Stomach (tissue), 7 donors: ENCODE measurements around the genes GSTM3, UBL4B and KCNA10.

GRCh38 chr1:109399079-109399768 is 1.5 kb upstream of the SORT1 start:
- PRO-cap: no peak
- RAMPAGE, long total RNA, 5 experiments: no peak in any of the 5 experiments
- RRBS: no CpG with 5 or more reads among the region's 4 CpGs

DNA sequence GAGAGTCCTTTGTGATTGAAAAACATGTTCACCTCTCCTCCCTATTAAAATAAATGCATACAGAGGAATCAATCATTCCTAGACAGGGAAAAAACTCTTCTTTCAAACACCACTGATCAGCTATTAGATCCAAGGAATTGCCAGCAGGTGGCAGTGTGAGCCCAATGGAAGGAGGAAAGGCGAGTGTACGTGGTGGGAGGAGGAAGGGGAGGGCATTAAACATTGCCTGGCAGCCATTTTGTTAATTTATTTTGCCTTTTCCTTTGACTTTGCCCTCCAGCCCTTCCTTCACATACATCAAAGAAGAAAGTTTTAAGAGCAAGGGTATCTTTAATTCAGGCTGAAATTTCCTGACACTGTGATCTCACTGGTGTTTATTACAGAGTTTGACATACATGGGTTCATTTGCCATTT is 2.1 kb upstream of the GNAI3 start:
- PRO-cap: no peak
- RAMPAGE, long total RNA, 5 experiments: no peak in any of the 5 experiments
- RRBS: no CpG with 5 or more reads among the region's 2 CpGs

GRCh38 chr1:109740922-109741245 is at the start of gene GSTM3:
Gene GSTM3, minus strand, starts transcription at chr1:109741038.
- PRO-cap: no peak
- RAMPAGE, long total RNA, 5 experiments: no peak in any of the 5 experiments
- RRBS: no CpG with 5 or more reads among the region's 1 CpG

GRCh38 chr1:109762943-109763421 is 741 bp downstream of the EPS8L3 start:
- PRO-cap: unidirectional peak, plus-strand start at chr1:109763177; unidirectional peak, plus-strand start at chr1:109763333
- RAMPAGE, long total RNA, 5 experiments: no peak in any of the 5 experiments
- RRBS: 36% methylated on average over 3 of the region's 6 CpGs

DNA sequence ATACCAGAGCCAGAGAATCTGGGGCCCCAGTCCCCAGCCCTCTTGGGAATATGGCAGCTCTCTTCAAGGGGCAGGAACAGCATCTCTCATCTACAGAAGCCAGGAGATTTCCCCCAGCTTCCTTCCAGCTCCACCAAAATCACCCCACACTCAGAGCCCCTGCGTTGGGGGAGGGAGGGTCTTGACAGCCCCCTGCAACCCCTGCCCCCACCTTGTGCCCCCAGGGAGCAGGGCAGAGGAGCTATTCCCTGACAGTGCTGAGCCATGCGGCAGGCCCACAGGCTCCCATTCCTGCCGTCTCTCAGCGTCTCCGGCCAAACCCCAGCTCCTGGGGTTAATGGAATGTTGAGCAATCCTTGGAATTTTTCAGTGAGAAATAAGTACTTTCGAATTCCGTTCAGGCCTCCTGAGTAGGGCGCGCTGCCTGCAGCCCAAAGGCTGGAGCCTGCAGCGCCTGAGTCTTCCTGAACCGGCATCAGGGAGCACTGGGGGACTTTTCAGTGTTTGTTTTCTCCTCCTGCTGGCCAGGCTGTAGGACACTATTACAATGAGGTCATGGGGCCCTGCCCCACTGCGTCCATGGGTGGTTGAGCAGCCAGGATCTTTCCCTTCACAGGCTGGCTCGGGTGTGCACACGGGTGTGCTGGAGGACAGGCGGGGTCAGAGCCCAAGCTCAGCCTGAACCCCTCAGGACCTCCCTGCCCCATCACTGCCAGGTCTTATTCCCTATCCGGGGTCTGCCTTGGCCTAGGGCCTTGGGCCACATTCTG is 33.3 kb upstream of the CSF1 start:
- PRO-cap: bidirectional peak, plus-strand start at position 407 of the sequence, minus-strand start at position 303 of the sequence; bidirectional peak, plus-strand start at position 613 of the sequence, minus-strand start at position 477 of the sequence
- RAMPAGE, long total RNA, 5 experiments: no peak in any of the 5 experiments
- RRBS: no CpG with 5 or more reads among the region's 16 CpGs

GRCh38 chr1:109983246-109983635 is 1.3 kb upstream of the AHCYL1 start:
- PRO-cap: no peak
- RAMPAGE, long total RNA, 5 experiments: no peak in any of the 5 experiments
- RRBS: no CpG with 5 or more reads among the region's 6 CpGs

GRCh38 chr1:110022198-110022973 is 12.0 kb upstream of the STRIP1 start:
- PRO-cap: no peak
- RAMPAGE, long total RNA, 5 experiments: no peak in any of the 5 experiments
- RRBS: no CpG with 5 or more reads among the region's 3 CpGs

DNA sequence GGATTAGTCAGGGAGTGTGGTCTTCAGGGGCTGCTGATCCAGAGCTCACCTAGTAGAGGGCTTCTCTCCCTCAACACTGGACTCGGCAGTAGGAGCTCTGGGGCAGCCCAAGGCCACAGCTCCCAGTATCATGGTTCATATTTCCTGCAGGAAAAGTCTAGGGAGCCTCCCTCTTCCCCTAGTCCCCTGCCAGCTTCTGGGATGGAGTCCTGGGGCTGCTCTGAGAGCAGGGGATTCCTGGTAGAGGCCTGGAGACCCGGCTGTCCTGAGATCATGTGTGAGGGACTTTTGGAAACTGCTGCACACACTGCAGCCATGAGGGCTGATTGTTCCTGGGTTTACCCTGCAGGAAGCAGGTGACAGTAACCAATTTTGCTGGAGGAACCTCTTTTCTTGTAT is 16.2 kb downstream of the STRIP1 start:
- PRO-cap: no peak
- RAMPAGE, long total RNA, 5 experiments: no peak in any of the 5 experiments
- RRBS: no CpG with 5 or more reads among the region's 2 CpGs

DNA sequence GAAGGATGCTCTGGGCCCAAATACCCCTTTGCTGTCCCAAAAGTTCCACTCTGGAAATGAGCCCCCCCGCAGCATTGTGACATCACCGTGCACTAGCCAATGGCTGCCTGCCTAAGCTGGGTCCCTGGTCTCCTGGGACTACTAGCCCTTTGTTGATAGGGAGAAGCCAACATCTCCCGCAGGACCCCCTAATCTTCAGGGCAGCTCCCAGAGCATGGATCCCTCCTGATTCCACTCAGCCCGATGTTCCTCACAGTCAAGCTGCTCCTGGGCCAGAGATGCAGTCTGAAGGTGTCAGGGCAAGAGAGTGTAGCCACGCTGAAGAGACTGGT is at the start of gene UBL4B:
TSS of gene UBL4B (plus strand) at position 152 of the 332 bp plus-strand sequence.
- PRO-cap: no peak
- RAMPAGE, long total RNA, 5 experiments: no peak in any of the 5 experiments
- RRBS: no CpG with 5 or more reads among the region's 5 CpGs

- PRO-cap: unidirectional peak, minus-strand start at chr1:110210752
- RAMPAGE, long total RNA, 5 experiments: no peak in any of the 5 experiments
- RRBS: 1% methylated on average over 14 of the region's 21 CpGs
Observed at GRCh38 chr1:110210666-110210803, 421 bp downstream of the KCNC4 start.

GRCh38 chr1:110319421-110319942 is 19.7 kb upstream of the RBM15 start:
- PRO-cap: no peak
- RAMPAGE, long total RNA, 5 experiments: no peak in any of the 5 experiments

DNA sequence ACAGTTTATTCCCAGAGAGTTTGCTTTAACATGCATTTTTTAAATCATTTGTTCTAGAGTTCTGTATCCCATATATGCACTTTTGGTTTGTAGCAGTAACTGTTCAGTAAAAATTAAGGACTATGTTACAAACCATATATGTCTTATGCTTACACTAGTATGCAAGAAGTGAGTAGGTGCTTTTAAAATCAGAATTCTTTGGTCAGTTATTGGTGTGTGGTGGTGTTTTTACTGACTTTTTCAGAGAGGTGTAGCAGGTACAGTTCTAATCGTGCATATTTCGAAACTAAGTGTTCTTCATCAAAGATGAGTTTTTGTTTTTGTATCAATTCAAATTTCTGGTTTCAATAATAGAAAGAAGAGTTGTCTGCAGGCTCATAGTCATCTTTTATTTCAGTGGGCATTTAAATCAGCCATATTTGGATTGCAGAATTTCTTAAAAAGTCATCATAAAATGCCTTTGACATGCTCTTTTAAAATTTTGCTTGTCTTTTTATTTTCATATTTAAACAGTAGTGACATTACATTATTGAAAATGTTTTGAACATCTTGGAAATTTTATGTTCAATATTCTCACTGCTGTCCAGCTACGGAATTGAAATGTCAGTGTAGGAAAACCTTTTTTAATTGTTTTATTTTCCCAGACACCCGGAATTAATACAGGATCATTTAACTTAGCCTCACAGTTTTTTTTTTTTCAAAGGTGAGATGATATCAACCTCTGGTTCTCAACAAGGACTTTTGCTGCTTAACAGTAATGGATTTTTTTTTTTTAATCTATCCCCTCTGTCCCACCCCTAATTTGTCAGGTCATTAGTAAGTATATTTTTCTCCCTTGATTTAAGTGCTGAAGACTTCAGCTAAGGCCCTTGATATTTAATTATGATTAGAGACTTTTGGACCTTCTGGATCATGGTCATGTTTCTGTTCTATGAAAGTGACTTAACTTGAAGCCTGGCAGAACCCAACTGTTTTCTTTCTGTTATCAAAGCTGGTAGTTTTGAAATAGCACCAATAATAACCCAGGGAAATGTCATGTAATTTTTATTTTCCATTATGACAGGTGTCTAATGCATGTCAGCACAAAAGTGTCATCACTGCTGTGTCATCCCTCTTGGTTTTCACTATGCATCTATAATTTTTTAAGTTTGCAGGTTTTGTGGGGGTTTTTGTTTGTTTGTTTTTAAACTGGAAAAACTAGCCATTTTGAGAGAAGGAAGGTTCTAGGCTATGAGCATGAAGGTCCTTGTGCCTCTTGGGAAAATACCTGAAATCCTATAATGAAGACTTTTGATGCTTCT is 4.1 kb downstream of the RBM15 start:
- PRO-cap: no peak
- RAMPAGE, long total RNA, 5 experiments: no peak in any of the 5 experiments
- RRBS: no CpG with 5 or more reads among the region's 4 CpGs

GRCh38 chr1:110361931-110362436 is 22.8 kb downstream of the RBM15 start:
- PRO-cap: no peak
- RAMPAGE, long total RNA, 5 experiments: start-site peak on the plus strand in 2 of 5 experiments, at chr1:110361928-110362137 at its widest, 8 to 10 reads per replicate
- RRBS: no CpG with 5 or more reads among the region's 5 CpGs

- PRO-cap: no peak
- RAMPAGE, long total RNA, 5 experiments: no peak in any of the 5 experiments
- RRBS: no CpG with 5 or more reads among the region's 4 CpGs
Observed at GRCh38 chr1:110371649-110372260, 19.1 kb downstream of the SLC16A4 start.

GRCh38 chr1:110380573-110381392 is 10.0 kb downstream of the SLC16A4 start:
- PRO-cap: no peak
- RAMPAGE, long total RNA, 5 experiments: no peak in any of the 5 experiments
- RRBS: no CpG with 5 or more reads among the region's 13 CpGs

DNA sequence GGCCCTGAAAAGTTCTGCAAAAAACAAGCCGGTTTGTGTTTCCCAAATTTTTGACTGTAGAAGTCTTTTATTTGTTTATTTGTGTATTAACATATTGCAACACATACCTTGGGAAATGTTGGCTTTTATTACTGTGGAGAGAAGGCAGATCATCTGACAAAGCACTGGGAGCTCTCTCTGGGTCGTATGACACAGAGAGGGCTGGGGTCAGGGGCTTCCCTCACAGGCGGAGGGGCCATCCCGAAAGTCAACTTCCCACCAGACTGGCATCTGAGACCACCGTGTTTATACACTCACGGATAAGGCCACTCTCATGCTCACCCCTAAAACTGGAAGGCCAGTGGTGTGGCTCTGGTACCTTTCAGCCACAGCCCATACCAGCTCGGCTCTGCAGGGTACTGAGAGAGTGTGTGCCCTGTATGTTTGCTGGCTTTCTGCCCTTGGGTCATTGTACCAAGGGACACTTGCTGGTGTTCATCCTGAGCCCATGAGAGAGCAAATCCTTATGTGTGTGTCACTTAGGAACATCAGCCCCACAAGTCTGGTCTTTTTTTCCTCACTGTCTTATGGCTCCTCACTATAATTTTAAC is 818 bp upstream of the PROK1 start:
- PRO-cap: no peak
- RAMPAGE, long total RNA, 5 experiments: no peak in any of the 5 experiments
- RRBS: no CpG with 5 or more reads among the region's 7 CpGs

DNA sequence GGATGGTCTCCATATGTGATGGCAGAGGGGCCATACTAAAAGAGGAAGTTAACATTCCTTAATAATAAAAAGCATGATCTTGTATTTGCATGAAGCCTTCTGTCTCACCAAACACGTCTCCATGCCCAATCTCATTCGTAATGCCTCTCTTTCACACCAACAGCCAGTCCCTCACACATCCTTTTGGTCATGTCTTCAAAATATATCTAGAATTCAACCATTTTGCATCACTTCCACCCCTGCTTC is at the start of gene KCNA10:
TSS of gene KCNA10 (minus strand) at position 83 of the 246 bp plus-strand sequence.
- PRO-cap: no peak
- RAMPAGE, long total RNA, 5 experiments: no peak in any of the 5 experiments
- RRBS: no CpG with 5 or more reads among the region's 2 CpGs

DNA sequence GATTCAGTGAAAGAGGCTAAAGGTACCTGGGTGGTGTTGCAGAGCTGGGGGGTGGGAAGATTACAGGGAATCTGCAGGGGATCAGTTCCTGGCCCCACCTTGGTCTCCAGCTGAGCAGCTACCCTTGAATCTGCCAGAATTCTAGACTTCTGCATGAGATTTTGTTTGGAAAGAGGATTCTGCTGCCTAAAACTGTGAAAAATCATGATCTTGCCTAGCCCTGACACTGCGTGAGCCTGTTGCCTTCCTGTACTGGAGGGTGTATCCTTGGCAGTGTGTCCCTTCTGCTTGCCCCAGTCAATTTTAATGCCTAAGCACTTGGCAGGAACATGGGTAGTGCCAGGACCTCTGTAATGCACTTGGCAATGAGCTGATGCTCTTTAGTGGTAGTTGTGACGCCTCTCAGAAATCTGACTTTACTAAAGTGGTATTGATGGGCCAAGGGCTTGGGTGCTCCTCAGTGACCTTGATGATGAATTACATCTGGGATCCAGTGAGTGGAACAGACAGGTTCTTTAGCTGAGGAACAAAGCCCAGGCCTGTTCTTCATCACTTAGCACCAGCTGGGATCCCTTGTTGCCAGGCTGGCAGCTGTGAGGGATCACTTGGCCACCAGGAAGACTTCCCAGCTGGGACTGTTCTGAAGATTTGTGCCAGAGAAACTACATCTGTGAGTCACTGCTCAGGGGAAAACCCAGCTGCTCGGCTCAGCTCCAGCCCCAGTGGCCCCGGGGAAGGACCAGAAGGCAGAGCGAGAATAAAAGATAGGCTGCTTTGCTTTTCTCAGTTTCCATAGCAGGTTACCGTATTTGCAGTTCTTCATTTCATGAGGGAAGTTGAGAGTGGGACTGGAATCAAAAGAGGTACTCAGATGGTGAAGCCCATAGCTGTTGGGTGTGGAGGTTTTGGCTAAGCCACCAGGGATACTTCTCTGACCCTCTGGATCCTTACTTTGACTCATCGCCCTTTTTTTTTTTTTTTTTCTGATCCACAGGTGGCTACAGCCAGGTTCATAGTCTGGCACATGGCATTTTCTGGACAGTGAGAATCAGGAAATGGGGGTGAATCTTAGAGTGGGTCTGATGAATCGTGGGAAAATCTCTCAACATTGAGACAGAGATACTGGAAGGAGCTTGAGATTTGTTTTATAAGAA is 28.5 kb upstream of the KCNA2 start:
- PRO-cap: no peak
- RAMPAGE, long total RNA, 5 experiments: no peak in any of the 5 experiments
- RRBS: no CpG with 5 or more reads among the region's 8 CpGs

DNA sequence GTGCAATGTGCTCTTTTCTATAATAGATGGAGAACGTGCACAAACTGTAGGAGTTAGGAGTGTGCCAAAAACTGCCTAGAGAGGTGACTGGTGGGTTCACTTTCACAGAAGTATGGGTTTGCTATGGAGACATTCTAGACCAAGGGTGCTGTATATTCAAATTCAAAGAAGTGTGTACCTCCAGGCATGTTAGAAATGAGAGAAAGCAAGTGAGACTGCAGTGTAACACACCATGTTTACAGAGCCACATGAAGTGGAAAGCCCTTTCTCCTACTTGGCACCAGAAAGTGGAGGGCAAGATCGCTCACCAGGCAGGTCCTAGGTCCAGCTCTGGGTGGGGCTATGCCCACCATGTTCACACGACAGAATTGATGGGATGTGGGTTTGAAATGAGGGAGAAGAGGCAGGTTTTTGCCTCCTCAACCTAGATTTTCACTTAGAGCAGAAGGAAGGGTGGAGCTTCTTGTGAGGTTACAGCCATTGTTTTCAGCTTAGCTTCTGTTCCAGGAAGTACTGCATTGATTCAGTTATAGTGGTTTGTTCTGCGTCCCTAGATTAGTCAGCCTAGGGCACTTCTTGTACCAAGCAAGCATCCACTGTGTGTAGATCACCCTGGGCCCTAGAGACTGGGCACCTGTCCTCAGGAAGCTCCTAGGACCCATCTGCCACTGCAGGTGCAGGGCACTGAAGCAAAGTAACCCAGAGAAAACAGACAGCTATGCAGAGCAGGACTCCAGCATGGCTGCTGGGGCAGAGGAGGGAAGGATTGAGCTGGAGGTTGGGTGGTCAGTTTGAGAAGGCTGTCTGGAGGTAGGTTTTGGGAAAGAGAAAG is 2.3 kb downstream of the CD53 start:
- PRO-cap: bidirectional peak, plus-strand start at position 605 of the sequence, minus-strand start at position 488 of the sequence; bidirectional peak, plus-strand start at position 702 of the sequence, minus-strand start at position 664 of the sequence
- RAMPAGE, long total RNA, 5 experiments: start-site peak on the plus strand in 1 of 5 experiments, centred at position 561 of the sequence, 25 reads per replicate
- RRBS: no CpG with 5 or more reads among the region's 4 CpGs

DNA sequence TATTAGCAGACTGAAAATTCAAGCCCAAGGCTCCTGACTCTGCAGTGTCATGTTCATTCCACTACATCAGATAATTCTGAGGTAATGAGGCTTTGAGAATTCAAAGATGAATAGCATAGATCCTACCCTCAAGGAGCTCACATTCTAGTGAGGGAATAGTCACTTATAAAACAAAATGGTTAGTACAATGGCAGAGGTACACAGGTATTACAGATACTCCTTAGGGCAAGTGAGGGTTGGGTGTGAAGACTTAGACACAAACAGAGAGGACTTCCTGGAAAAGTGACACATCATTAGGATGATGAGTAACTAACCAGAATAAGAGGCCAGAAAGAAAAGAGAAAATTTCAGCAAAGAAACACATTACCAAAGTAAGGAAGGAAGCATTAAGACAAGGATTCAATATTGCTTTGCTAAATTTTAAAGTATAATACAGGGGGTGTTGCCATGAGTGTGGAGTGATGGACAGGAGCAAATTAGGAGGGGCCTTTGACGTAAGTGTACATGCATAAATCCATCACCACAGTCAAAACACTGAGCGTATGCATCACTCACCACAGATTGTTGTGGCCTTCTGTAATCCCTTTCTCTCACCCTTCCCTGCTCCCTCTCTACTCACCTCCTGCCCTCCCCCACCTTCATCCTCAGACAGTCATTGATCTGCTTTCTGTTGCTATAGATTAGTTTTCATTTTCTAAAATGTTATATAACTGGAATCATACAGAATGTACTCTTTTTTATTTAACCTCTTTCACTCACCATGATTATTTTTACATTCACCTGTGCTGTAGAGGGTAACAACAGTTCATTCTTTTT is 7.9 kb downstream of the CD53 start:
- PRO-cap: no peak
- RAMPAGE, long total RNA, 5 experiments: no peak in any of the 5 experiments
- RRBS: no CpG with 5 or more reads among the region's 2 CpGs